Cardiac septum (tissue), 1 donor: Measurements from ENCODE around the genes SYN1, ELK1, GATA1 and KCND1.

DNA sequence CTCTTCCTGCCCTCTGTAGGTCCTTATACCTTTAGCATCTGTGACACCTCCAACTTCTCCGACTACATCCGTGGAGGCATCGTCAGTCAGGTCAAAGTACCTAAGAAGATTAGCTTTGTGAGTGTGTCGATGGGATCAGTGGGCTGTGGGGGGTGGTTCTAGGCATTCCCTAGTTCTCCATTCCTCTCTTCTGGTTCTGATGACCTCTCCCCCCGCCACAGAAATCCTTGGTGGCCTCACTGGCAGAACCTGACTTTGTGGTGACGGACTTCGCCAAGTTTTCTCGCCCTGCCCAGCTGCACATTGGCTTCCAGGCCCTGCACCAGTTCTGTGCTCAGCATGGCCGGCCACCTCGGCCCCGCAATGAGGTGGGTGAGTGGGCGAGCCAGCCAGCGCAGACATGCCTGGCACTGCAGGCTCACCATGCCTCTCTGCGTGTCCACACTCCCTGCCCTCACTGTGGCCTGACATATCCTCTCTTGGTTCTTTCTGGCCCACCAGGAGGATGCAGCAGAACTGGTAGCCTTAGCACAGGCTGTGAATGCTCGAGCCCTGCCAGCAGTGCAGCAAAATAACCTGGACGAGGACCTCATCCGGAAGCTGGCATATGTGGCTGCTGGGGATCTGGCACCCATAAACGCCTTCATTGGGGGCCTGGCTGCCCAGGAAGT, 8.6 kb downstream of the UBA1 start:
- PRO-cap = no peak

DNA sequence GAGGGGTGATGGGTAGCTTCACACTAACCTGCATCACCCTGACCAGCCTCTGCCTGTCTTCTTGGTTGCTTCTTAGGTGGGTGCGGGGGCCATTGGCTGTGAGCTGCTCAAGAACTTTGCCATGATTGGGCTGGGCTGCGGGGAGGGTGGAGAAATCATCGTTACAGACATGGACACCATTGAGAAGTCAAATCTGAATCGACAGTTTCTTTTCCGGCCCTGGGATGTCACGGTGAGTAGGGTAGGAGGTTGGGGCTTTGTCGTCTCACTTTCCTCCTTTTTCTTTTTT, 9.8 kb downstream of the UBA1 start:
- PRO-cap = no peak

DNA sequence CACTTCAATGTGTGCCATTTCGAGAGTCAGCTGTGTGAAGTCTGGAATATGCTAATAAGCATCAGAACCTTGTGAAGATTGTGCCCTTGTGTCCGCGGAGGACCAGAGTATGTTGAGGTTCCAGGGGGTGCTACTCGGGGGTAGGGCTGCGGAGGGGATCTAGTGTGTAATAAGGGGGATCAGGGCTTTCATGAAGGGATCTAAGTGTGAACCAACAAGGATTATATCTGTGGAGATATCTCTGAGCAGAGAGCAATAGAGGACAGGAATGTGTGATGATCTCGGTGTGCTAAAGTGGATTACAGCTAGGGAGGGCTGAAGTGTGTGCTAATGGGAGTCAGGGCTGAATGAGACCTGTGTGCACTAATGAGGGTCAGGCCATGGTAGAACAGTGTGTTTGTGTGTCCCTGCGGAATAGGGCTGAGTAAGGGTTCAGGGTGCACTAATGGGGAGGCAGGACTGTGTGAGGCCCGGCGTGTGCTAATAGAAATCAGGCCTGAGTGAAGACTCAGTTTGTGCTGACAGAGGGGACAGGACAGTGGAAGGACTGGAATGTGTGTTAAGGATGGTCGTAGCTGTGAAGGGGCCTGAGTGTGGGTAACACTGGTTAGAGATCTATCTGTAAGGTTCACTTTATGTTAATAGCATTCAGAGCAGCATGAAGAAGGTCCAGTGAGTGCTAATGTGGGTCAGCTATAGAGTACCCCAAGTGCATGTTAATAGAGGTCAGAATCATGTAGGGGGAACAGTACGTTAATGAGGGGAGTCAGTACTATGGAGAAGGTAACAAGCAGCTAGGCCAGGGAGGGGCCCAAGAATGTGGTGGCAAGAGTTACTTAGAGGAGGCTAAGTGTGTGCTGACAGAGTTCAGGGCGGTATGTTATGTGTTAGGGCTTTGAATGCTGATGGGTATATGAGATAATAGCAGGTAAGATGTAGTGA, 1.9 kb downstream of the CDK16 start:
- PRO-cap = no peak

GRCh38 chrX:47223313-47223867, 4.9 kb downstream of the CDK16 start:
- PRO-cap = no peak

DNA sequence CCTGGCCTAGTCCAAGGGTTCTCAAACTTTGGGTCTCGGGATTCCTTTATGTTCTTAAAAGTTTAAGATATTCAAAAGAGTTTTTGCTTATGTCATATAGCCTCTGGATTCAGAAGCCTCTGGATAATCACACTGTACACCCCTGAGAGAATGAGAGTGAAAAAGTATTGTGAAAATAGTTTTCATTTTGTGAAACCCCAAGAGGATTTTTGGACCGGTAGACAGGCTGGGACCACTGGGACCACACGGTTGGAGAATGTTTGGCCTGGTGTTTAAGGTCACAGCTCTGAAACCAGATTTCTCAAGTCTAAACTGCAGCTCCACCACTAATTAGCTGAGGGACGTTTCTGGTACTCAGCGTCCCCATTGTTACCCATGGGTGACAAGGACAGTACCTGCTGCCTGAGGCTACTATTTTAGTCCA, 719 bp upstream of the USP11 start:
- PRO-cap = no peak

- PRO-cap = unidirectional peak, plus-strand start at chrX:47483578; unidirectional peak, minus-strand start at chrX:47483631
Measured at GRCh38 chrX:47483458-47484235, 625 bp upstream of the ZNF41 start.

DNA sequence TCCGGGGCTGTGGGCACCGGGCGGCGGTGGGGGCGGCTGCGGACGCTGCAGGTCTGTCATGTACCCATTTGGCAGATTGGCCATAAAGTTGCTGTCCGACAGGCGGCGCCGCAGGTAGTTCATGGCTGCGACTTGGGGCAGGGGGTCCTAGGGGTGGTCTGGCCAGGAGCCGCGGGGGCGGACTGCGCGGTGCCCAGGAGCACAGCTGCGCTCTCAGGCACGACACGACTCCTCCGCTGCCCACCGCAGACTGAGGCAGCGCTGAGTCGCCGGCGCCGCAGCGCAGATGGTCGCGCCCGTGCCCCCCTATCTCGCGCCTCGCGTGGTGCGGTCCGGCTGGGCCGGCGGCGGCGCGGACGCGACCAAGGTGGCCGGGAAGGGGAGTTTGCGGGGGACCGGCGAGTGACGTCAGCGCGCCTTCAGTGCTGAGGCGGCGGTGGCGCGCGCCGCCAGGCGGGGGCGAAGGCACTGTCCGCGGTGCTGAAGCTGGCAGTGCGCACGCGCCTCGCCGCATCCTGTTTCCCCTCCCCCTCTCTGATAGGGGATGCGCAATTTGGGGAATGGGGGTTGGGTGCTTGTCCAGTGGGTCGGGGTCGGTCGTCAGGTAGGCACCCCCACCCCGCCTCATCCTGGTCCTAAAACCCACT, at the start of gene SYN1:
TSS of gene SYN1 (minus strand) at position 252 of the 647 bp plus-strand sequence.
- PRO-cap = unidirectional peak, minus-strand start at position 252 of the sequence

DNA sequence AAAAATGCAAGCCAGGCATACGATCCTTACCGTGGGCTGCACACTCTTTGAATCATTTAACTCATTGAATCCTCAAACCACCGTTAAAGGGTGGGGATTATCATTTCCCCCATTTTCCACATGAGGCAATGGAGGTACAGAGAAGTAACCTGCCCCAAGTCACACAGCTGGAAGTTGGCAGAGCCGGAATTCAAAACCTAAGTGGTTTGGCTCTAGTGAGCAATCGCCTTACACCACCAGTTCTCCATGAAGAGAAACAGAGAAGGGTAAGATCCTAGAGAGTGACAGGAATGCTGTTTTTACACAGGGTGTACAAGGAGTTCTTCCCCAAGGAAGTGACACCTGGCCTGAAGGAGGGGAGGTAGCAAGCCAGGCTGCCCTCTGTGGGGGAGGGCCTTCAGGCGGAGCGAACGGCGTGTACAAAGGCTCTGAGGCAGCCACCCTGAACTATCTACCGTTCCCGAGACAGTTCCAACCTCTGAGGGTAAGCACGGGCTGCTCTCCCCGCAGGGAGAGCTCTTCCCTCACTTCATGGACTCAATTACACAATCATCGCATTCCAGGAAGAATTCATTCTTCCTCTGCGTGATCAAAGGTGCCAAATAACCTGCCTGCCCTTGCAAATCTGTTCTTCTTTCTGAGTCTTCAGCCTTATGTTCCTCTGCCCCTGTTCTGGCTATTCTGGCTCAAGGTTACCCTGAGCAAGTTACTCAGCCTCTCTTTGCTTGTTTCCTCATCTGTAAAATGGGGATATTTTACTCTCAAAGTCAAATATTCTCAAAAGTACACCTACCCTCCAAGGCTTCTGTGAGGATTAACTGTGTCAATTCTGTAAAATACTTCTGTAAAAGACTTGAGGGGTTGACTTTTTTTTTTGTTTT, 4.9 kb downstream of the ELK1 start:
- PRO-cap = no peak

DNA sequence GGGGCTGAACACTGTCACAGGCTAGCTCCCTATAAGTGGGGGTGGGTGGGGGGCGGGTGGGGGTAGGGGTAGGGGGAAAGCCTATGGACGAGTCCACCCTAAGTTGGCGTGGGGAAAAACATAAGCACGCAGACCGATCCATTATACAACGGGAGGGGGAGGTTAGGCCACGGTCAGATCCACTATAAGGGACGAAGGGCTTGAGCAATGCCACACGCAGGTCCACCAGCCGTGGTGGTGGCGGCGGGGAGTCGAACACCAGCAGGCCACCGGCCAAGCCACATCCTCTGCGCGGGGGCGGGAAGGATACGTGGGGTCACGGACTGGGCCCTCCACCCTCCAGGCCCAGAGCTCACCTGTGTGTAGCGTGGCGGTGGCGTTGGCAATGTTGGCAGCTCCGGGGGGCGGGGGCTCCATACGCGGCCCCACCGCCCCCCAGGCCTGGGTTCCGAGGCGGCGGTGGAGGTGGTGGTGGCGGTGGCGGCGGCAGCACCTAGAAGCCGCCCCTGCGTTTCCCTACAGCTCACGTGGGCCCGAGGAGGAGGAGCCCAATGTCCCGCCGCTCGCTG, at the start of gene ELK1:
TSS of gene ELK1 (minus strand) at position 497 of the 569 bp plus-strand sequence.
- PRO-cap = unidirectional peak, minus-strand start at position 236 of the sequence; unidirectional peak, minus-strand start at position 518 of the sequence

DNA sequence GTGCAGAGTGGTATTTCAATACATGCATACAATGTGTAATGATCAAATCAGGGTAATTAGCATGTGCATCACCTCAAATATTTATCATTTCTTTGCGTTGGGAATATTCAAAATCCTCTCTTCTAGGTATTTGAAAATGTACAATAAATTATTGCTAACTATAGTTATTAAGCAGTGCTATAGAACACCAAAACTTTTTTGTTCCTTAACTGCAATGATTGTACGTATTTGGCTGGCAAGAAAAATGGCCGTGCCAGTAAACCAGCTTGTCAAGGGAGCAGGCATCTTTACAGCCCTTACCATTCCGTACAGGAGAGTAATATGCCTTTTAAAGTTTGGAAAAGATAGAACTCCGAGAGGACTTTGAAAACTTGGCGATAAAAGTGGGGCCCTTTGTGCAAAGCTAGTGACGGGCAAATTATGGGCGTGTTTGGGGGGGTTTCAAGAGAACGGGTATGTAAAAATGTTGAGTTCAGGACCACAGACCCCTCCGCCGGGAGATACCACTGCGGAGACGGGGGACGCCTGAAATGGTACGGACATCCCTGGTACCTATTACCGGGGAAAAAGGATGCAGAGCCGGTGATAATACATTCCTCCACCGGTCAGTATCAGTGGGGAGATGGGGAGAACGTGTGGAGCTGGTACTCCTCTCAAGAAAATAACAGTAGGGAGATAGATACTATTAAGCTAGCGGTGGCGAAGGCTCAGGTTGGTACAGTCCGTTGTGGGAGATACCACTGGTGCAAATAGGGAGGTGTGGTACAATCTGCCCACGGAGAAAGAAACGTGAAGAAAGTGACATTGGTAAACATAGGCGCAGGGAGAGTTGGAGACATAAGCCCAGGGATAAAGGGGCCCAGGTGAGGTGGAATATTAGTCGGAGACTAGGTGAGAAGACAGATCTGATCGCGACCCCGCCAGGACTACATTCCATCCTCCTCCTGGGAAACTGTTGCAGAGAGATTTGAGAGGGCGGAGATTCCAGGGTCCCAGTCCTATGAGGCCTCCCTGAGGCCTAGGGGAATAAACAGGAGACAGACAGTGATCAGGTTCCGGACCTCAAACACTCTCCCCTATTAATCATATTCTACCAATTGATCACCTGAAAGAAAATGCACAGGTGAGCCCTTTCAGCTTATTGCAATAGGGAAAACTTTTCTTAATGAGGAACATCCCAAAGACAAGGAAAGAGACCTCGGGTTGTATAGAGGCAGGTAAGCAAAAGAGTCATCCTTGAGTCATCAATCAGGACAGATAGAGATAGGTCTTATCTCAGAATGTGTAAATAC, 14.5 kb downstream of the SPACA5 start:
- PRO-cap = unidirectional peak, minus-strand start at position 457 of the sequence; bidirectional peak, plus-strand start at position 1,001 of the sequence, minus-strand start at position 930 of the sequence

- PRO-cap = no peak
Measured at GRCh38 chrX:48677506-48678046, 6.0 kb upstream of the WAS start.

- PRO-cap = no peak
Measured at GRCh38 chrX:48720905-48721437, 24.4 kb downstream of the SUV39H1 start.

DNA sequence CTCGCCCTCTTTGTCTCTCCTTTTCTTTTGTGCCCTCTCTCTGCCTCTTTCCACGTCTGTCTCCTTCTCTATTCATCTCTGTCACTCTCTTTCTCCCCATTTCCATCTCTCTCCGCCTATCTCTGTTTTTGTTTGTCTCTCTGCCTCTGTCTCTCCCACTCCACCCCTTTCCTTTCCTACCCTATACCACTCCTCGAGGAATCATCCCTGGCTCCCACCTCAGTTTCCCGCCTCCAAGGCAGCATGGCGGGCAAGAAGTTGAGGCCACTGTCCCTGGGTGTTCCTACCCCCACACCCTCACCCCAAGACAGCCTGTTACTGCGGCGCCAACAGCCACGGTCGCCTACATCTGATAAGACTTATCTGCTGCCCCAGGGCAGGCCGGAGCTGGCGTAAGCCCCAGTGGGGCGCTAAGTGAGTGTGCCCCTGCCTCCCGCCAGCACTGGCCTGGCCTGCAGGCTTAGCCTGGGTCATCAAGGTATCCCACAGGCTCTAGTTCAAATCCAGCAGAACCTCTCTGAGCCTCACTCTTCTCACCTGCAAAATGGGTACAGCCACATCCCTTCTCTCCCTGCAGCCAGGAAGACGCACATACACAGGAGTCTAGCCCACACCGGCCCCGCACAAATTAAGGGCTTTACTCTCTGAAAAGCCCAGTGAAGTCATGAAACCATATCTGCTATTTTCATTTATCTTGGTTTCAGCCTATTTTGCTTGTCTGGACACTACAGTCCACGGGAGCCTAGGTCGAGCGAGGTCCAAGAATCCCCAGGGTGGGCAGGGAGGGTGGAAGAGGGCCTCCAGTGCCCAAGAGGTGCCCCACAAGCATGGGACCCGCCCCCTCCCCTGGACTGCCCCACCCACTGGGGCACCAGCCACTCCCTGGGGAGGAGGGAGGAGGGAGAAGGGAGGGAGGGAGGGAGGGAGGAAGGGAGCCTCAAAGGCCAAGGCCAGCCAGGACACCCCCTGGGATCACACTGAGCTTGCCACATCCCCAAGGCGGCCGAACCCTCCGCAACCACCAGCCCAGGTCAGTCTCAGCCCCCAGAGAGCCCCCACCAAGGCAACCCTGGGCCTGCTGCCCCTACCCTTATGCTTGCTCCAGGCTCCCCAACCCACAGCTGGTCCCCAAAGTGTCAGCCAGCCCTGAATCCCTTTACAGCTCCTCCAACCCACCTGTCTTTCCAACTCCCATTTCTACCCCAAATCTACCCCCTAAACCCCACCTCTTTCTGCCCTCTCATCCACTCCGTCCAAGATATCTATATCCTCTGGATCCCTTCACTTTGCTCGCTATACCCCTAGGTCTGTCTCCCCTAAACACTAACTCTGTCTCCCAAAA, at the start of gene GATA1:
TSS of gene GATA1 (plus strand) at position 975 of the 1,342 bp plus-strand sequence.
- PRO-cap = no peak

DNA sequence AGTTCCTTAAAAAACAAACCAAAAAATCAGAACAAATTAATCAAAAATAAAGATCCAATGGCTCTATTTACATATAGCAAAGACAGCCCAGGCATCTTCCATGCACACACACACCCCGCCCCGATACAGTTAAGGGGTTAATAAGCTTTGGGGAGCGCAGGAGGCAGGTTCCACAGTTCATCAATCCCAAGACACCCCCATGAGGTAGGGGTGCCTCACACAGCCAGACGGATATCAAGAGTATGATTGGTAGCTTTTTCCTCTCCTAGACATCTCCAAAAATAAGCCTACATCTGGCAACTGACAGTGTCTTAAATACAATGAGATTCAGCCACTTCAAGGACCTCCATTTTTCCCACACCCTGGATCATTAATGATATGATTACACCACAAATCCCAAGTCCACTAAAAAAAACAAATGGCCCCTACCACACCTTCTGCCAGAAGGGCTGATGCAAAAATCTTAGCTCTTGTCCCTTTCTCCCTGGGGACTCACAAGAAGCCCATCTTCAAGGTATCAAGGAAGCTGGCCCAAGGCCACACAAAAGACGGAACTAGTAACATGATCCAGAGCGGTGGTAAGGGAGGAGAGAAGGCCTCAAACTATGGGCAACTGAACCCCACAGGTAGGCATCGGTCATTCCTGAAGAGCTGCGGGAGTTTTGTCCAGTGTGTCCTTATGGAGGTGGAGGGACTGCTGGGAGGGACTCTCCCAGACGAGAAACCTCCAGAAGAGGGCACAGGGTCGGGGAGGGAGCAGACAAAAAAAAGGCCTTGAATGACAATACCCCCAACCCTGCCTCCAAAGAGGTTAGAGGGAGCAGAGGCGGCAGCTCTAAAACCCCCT, 6.2 kb downstream of the PQBP1 start:
- PRO-cap = no peak

- PRO-cap = no peak
Measured at GRCh38 chrX:48913019-48913770, 1.7 kb upstream of the SLC35A2 start.

- PRO-cap = unidirectional peak, minus-strand start at chrX:48971866
Measured at GRCh38 chrX:48971643-48972674, at the start of gene KCND1. KCND1 (minus strand) TSS chrX:48971844.

DNA sequence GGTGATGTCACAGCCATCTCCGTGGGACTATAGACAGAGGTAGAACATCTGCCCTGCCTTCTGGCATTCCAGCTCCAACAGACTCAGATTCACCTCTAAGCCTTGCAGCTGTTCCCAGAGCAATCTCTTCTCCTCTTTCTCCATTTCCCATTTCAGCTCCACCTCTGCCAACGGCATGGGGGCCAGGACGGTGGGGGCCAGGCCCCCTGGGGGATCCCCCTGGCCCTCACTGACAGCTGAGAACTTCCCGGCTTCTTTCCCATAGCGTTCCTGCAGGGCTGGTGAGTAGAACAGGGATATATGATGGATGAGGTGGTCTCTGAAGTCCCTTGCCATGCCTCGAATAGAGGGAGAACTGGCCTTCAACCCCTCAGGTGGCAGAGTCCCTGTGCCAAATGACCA, 11.2 kb downstream of the GRIPAP1 start:
- PRO-cap = no peak

DNA sequence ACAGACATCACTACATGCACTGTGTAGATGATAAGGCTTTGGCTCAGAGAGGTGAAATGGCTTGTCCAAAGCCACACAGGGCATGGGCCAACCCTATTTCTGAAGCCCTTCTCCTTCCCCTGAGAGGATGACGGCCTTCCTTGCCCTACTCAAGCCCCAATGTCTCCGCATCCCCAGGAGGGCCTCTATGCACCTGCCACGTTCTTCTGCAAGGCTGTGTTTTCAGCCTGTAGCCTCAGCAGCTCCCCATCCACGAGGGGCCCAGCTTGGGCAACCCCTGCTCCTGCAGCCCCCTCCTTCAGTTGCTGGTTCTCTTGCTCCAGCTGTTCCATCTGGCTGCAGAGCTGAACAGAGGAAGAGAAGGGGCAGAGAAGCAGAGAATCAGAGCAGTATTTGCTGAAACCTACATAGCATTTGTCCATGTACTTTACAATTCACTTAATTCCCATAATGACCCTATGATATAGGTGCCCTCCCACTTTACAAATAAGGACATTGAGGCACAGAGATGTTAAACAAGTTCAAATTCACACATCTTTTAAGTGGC, 8.8 kb downstream of the GRIPAP1 start:
- PRO-cap = no peak

GRCh38 chrX:48999078-48999634, 2.9 kb downstream of the GRIPAP1 start:
- PRO-cap = no peak

DNA sequence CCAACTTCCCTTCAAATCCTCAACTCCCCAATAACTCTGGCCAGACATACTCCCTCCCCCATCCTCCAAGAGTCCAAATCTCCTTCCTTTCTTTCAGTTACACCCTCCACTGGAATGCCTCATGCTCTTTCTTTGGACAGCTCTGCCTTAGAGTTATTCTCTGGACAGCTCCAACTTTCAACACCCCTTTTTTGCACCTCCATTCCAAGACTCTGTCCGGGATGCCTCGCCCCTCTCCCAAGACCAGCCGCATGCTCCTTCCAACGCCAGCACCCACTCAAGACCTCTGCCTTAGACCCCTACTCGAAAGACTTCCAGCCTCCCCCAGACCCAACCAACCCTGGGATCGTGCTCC, 298 bp downstream of the WDR45 start:
- PRO-cap = no peak